Breast epithelium (tissue), 2 donors: ENCODE measurements around a stretch of chr6.

GRCh38 chr6:36241446-36242251, 28.2 kb upstream of the PNPLA1 start:
- PRO-cap = no peak
- RAMPAGE, long total RNA, 2 experiments = no peak in any of the 2 experiments

GRCh38 chr6:36319412-36319820, 17.3 kb downstream of the BNIP5 start:
- PRO-cap = no peak
- RAMPAGE, long total RNA, 2 experiments = no peak in any of the 2 experiments

- PRO-cap = no peak
- RAMPAGE, long total RNA, 2 experiments = no peak in any of the 2 experiments
These were observed 6.6 kb upstream of the BNIP5 start for GRCh38 chr6:36343408-36343607.

DNA sequence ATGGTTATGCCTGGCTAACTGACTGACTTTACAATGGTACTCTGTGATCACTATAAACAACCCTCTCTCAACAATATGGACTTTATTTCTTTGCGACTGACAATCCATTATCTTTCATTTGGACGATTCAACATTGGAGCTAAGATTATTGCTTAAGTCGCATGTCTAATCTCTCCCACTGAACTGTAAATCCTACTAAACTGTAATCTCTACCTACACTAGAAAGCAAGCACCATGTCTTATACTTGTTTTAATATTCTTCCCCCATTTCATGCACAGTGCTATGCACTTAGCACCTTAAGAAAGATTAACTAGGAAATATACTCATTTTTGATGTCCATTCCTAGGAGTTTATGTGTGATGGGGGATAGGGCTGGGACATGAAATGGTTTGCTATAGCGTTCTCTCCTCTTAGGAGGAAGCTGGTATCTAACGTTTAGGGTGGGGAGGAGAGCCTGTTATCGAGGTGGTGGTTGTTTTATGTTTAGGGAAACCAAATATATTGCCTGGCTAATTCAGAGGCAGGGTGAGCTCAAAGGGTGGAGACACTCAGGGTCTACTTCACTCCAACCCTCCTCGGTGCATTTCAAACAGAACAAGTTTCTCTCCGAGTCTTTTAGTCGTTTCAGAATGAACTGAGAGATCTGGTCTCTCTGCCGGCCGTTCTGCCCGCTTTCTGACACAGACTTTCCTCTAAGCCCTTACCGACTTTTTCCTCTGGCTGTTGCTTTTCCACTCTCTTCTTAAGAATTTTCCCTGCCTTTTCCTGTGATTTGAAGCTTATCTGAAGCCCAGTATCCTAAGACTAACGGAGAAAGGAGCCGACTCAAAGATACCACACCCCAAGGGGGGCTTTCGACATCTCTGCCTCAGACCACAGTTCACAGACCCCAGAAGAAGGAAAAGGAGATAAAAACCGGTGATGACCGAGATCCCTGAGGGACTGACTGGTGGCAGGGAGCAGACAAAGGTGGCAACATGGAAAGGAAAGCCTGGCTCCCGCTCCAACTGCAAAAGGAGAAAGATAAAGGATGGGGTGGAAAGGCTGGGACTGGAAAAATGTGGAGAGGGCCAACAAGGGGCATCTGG, 1.0 kb downstream of the STK38 start:
- PRO-cap = no peak
- RAMPAGE, long total RNA, 2 experiments = no peak in any of the 2 experiments

DNA sequence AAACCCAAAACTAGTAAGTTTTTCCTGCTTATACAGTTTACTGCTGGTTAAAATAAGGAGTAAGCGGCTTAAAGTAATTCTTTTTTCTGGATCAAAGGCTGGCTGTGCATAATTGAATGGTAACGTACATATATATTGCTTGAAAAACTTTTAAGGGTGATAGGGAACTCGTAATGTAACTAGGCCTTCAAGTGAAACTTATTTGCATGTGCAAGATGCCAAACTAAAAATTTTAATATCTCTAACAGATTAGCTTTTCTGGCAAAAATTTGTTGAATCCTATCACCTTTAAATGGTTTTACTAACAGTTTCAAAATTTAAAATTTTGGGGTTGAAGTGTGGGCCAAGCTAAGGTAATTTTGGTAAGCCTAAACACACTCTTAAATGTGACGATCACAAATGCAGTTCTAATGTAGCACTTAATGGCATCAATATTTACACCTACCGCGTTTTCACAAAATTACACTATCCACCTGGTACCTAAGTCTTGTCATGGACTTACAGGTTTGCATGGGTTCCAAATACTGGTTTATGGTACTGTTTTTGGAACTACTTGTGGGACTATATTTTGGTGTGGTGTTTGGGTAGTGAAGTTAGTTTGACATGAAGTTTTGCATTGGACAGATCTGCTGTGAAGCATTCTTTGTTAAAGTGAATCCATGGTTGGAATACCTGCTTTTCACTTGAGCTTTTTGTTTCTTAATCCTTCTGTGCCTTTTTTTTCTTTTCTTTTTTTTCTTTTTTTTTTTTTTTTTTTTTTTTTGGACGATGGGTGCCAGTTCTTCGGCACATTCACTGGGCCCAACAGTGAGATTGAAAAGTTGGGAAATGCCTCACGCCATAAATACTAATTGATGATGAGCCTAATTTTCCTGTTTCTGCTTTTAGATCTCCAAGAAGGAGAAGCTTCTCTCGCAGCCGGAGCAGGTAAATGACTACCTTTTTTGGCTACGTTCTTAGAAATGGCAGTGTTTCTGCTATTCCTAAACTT, 6.4 kb downstream of the SRSF3 start:
- PRO-cap = no peak
- RAMPAGE, long total RNA, 2 experiments = no peak in any of the 2 experiments

DNA sequence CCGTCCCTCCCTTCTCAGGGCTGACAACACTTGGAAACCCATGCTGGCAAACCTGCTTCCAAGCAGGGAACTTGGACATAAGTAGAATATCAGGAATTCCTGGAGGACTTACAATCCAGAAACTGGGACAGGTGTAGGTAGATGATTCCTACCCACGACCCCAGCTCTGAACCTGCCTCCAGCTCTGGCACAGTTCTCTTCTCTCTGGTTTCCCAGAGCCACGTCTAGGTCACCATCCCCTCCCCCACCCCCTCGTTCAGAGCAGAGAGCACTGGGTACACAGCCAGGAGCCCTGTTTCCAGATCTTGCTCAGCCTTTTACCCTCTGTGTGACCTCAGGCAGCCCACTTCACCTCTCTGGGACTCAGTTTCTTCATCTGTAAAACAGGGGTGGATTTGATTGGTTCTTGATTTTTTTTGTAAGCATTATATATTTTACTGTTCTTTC, 35.0 kb upstream of the CDKN1A start:
- PRO-cap = no peak
- RAMPAGE, long total RNA, 2 experiments = no peak in any of the 2 experiments

DNA sequence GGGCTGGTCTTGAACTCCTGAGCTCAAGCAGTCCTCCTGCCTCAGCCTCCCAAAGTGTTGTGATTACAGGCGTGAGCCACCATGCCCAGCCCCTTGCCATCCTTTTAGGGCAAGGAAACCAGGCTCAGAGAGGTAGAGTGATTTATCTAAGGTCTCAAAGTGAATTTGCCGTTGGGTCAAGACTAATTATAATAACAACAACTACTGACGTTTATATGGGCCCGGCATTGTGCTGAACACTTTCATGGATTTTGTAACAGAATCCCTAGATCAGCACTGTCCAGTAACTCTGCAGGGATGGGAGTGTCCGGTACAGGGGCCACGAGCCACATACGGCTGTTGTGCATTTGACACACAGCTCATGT, 6.5 kb downstream of the CDKN1A start:
- PRO-cap = no peak
- RAMPAGE, long total RNA, 2 experiments = no peak in any of the 2 experiments

- PRO-cap = no peak
- RAMPAGE, long total RNA, 2 experiments = no peak in any of the 2 experiments
These were observed 7.1 kb upstream of the RAB44 start for GRCh38 chr6:36690558-36690954.

DNA sequence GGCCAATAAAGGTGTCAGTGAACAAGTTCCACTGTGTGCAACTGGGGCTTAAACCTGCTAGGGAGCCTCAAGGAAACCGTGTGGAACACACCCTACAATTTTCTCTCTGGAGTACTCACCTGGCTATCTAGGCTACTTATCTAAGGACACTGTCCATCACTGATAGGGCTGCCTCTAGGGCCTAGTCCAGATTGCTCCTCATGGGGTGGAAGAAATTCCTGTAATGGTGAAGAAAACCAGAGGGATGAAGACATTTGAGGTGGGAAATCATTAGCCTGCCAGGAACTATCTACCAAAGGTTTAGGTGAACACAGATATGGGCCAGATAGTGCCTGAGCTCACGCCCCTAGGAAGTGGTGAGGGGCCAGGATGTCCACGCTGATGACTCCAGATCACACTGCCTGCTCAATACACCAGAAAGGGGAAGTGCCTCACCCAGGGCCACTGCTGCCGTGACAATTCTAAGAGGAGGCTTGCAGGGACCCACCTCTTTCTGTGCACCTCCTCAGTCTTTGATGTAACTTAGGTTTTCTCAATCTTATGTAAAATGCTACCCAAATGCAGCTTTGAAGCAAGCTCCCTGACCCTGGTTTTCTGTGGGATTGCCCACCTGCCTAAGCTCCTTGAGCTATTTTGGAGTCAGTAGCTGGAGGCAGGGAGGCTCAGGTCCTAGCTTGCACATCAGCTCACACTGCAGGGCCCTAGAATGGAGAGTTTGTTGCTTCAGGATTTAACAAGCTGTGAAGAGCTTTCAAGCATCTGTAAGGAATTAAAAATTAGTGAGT, 5.4 kb upstream of the RAB44 start:
- PRO-cap = no peak
- RAMPAGE, long total RNA, 2 experiments = no peak in any of the 2 experiments

DNA sequence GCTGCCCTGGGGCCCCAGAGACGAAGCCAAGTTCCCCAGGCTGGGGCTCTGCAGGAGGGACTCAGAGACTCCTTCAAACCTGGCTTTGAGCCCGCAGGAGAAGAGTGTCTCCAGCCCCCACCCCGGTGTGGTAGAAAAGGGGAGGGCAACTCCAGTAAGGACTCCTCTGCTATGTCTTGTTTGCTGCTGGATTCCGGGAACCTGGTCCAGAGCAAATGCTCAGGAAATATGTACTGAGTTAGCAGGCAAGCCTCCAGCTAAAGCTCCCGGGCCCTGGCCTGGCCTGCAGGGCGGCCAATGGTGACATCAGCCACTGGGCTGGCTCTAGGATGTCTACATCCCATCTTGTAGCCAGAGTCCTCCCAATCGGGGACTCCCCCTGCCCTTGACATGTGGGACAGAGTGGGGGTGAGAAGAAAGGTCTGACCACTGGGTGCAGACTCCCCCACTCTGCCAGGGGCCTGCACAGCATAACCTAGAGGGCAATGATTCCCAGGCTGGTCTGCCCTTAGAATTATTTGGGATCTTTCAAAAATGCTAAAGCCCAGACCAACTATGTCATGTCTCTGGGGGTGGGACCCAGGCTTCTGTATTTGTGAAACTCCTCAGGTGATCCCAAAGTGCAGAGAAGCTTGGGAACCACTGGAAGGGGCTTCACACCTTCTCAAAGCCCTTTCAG, 38.1 kb downstream of the RAB44 start:
- PRO-cap = unidirectional peak, minus-strand start at position 203 of the sequence
- RAMPAGE, long total RNA, 2 experiments = no peak in any of the 2 experiments

- PRO-cap = no peak
- RAMPAGE, long total RNA, 2 experiments = no peak in any of the 2 experiments
These were observed 55.5 kb downstream of the RAB44 start for GRCh38 chr6:36753142-36753557.

DNA sequence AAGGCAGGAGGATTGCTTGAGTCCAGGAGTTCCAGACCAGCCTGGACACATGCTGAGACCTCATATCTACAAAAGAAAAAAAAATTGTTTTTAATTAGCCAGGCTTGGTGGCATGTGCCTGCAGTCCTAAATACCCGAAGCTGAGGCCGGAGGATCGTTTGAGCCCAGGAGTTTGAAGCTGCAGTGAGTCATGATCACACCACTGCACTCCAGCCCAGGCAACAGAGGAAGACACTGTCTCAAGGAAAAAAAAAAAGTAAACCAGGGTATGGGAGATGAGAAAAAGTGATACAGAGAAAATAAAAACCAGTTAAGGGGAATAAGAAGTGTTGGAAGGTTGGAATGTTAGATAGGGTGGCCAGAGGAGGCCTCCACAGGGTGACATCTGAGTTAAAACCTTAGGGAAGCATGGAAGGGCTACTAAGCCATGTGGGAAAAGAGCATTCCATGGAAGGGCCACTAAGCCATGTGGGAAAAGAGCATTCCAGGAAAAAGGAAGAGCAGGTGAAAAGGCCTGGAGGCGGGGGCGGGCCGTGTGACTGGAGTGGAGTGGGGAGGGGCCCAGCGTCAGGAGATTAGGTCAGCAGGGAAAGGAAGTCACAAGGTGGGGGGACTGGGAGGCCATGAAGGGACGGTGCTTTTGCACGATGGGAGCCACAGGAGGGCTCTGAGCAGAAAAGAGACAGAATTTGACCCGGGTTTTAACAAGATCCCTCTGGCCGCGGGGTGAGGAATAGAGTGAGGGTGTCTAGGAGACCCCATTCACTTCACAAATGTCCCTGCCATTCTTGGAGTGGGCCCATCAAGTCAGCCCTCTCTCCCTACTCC, 18.3 kb downstream of the CPNE5 start:
- PRO-cap = unidirectional peak, plus-strand start at position 602 of the sequence
- RAMPAGE, long total RNA, 2 experiments = no peak in any of the 2 experiments

GRCh38 chr6:36825944-36826317, 13.3 kb downstream of the CPNE5 start:
- PRO-cap = no peak
- RAMPAGE, long total RNA, 2 experiments = no peak in any of the 2 experiments

GRCh38 chr6:36836393-36837191, 2.7 kb downstream of the CPNE5 start:
- PRO-cap = no peak
- RAMPAGE, long total RNA, 2 experiments = no peak in any of the 2 experiments

DNA sequence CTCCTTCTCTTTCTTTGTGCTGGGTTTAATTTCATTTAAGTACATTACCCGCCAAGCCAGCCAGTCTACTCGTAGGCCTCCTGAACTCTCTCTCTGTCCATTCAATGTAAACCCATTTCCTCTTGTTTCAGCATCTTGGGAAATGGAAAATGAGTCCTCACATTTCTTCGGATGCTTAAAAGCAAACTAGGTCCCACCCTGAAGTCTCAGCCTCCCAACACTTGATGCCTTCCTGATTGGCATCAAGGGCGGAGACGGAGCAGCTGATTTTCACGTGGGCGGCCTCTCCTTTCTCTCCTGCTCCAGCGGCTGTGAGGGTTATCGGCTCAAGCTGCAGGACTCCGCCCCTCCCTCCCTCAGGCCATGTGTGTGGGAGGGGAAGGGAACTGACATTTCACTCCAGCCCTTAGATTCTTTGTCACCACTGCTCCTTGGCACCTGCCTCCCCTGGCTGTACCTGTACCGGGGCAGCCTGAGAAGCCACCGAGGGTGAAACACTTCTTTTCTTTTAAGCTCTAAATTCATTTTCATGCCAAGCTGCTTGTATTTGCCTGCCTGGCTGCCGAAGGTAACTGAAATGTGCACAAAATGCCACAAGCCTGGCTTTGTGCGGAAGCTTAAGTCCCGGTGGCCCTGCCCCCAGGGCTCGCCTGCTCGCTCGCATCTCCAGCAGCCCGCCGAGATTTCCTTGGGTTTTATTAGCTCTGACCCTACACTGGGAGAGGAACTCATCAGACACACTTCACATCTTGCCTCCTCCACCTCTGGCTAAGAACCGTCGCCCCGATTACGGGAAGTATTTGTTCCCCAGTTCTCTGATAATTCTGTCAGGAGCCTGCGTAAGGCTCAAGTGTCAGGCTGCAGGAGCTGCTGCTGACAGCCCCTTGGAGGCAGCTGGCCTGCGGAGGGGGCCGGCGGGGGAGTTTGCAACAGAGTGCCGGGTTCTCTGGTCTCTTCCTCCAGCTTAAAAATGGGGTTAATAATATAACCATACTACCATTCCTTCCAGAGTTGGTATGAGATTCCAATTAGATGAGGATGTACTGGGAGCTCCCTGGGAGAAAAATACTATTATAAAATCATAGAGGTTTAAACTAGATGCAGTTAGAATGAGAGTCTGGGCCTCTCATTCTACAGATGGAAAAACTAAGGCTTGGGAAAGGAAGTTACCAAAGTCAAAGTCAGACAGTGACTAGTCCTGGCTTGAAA, 9.6 kb upstream of the CPNE5 start:
- PRO-cap = no peak
- RAMPAGE, long total RNA, 2 experiments = no peak in any of the 2 experiments

GRCh38 chr6:36865751-36866162, 8.8 kb downstream of the PPIL1 start:
- PRO-cap = no peak
- RAMPAGE, long total RNA, 2 experiments = no peak in any of the 2 experiments

DNA sequence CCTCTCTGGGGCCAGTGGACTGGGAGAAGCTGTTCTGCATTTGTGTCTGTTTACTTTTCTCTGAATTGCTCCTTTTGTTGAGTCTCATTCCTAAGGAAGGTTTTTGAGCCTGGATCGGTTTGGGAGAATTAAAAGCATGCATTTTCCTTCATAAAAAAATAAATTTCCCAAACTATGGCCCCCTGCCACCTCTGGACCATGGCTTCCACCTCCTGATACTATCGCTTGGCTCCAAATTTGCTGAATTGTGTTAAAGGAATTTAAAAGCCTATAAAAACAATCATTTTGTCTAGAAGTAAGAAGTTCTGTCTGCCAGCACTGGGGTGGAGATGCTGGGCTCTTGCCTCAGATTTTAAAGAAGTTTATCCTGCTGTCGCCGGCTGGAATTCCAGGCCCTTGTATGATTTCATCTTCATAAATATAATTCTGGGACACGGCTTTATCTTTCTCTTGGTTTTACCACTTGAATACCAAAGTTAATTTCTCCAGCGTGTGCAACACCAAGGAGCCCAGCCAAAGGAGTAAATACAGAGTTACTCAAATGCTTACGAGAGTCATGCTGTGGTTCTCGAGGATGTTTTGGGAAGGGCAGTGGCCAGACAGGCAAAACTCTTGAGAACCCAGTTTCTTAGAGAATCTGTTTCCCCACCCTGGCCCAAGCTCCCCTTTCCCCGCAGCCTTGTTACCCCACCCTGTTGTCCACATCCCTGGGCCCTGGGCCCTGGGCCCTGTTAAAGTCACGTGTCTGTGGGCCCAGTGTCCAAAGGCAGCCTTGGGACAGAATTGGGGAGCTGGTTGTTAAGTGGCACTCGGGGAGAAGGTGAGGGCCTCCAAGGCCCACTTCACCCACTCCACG, 31.8 kb downstream of the C6orf89 start:
- PRO-cap = no peak
- RAMPAGE, long total RNA, 2 experiments = no peak in any of the 2 experiments

- PRO-cap = no peak
- RAMPAGE, long total RNA, 2 experiments = no peak in any of the 2 experiments
These were observed 8.9 kb downstream of the PI16 start for GRCh38 chr6:36963387-36963973.

DNA sequence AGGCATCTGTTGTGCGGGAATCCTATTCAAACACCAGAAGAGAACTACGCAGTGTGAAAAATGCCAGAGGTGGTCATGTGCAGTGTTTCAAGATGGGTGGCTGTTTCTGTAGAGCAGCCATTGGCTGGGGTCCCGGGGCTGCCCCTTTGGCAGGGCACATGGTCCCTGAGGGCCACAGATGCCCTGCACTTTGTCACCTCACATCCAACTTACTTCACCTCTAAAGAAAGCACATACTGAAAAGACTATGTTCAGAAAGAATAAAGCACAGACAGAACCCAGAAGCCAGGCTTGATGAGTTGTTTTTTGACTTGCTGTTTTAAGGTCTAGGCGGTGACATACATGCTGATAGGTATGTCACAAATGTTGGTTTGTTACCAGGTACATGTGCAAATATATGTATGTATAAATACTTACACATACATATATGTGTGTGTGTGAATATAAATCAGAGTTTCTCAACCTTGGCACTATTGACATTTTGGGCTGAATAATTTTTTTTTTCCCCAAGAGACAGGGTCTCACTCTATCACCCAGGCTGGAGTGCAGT, 12.2 kb downstream of the MTCH1 start:
- PRO-cap = no peak
- RAMPAGE, long total RNA, 2 experiments = no peak in any of the 2 experiments

- PRO-cap = no peak
- RAMPAGE, long total RNA, 2 experiments = no peak in any of the 2 experiments
These were observed 305 bp downstream of the MTCH1 start for GRCh38 chr6:36985802-36985979.